HTERT-HM (cell line): ENCODE measurements around the genes MYOZ3, CCDC69 and SLC36A2.

DNA sequence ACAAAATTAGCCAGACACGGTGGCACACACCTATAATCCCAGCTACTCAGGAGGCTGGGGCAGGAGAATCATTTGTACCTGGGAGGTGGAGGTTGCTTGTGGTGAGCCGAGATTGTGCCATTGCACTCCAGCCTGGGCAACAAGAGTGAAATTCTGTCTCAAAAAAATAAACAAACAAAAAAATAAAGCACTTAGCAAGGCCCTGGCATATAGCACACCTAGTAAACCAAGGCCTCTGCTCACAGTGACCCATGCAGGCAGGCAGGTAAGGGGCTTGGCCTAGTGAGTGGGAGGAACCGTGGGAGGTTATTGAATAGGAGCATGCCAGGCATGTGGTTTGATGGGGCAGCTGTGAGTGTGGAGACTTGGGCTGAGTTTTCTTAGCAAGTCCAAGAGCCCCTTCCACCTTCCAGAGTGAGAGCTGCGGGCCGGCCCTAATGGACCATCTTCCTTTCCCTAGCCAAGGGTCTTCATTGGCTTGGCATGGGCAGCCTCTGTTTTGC, 4.6 kb upstream of the NDST1 start:
- RRBS, result no CpG with 5 or more reads among the region's 5 CpGs

- RRBS, result no CpG with 5 or more reads among the region's 9 CpGs
Observed at GRCh38 chr5:150534816-150535357, 27.0 kb downstream of the NDST1 start.

- RRBS, result under 1% methylated on average over 12 of the region's 61 CpGs
Observed at GRCh38 chr5:150624308-150624980, 16.0 kb upstream of the SYNPO start.

GRCh38 chr5:150660423-150661392, at the start of gene MYOZ3:
MYOZ3 (plus strand) TSS chr5:150661251.
- RRBS, result no CpG with 5 or more reads among the region's 12 CpGs

DNA sequence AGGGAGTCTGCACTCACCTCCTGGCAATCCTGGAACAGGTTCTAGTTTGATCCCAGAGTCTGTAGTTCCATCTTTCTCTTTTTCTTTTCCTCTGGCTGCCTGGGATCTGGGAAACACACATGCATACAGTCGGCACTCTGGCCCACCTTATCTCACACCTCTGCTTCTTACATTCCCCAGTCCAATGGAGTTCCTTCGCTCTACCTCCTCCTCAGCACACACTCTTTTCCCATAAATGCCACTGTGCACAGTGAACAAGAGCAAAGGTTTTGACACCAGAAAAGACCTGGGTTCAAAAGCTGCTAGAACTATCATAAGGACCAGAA, 7.7 kb downstream of the RBM22 start:
- RRBS, result no CpG with 5 or more reads among the region's 2 CpGs

GRCh38 chr5:150999995-151000412, 20.4 kb upstream of the GPX3 start:
- RRBS, result no CpG with 5 or more reads among the region's 5 CpGs

DNA sequence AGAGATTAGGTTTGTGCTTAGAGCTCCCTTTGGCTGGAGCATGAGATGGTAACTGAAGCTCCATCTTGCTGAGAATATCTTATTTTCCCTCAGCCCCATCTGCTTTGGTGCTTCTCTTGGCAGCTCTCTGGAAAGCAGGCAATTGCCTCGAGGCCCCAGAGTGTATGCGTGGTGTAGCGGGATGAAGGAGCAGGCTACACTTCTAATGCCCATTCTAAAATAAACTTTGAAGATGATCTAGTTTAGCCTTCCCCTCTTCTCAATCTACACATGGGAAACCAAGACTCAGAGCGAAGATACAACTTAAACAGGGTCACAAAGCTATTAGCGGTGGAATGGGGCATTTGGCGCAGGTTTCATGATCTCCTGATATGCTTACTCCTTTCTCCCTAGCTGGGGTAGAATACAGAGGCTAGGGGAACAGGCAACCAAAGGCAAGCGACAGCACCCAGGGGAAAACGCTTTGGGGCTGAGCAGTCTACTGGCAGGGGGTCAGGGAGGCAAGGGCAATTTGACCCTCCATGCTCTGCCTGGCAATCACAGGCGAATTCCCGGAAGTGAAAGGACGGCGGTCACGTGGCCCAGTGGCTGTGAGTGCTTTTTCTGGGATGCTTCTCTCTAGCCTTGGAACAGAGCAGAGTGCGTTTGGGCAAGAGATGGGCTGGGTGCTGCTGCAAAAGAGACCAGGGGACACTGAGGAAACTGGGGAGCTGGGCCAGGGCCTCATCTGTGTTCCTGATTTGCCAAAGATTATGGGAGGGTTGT, 5.5 kb downstream of the GPX3 start:
- RRBS, result no CpG with 5 or more reads among the region's 14 CpGs

GRCh38 chr5:151067840-151068706, 12.8 kb downstream of the TNIP1 start:
- RRBS, result no CpG with 5 or more reads among the region's 16 CpGs

DNA sequence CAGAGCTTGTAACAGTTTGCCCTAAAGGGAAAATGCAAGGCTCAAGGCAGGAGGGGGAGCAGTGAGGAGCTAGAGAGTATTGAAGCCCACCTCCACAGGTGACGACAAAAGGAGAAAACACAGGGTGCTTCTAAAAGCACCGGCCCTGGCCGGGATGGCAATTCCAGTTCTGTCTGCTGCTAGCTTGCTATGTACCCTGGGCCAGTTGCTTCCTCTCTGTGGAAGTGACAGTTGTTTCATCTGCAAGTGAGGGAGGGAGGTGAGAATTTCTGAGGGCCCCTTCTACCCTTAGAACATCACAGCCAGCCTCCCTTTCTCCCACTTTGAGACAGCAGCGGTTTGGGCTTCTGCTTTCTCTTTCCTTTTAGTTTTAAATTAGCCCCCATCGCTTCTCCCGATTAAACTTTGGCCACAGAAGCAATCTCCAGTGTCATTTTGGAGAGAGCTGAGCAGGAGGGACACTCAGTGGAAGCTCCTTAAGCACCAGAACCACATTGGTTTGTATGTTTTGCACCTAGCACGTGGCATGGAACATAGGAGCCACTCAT, 17.3 kb upstream of the TNIP1 start:
- RRBS, result no CpG with 5 or more reads among the region's 7 CpGs

- RRBS, result 92% methylated on average over 3 of the region's 6 CpGs
Observed at GRCh38 chr5:151118858-151119390, 38.1 kb upstream of the TNIP1 start.

GRCh38 chr5:151223588-151224385, at the start of gene CCDC69:
CCDC69 (minus strand) TSS chr5:151224092.
- RRBS, result 2% methylated on average over 27 of the region's 56 CpGs

DNA sequence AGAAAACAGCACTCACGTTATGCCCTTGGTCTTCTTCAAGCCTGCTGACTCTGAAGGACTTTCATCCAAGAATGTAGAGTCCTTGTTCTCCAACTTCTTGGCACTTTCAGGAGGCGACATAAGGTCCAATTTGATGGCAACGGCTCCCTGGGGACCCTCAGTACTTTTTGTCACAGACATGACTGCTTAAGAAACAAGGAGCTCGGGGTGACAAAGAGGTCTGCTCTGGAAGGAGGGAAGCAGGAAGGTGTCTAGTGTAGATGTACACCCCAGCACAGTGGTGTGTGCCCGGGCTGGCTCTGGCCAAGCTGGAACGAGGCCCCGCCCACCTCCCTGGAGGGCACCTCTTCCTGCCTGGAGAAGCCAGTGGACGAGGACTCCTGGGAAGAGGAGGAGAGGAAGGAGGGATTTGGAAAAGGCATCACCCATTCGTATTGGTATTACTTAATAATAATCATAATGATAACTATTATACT, at the start of gene SLC36A2:
SLC36A2 (minus strand) TSS at position 279 of the 476 bp plus-strand sequence.
- RRBS, result no CpG with 5 or more reads among the region's 9 CpGs

DNA sequence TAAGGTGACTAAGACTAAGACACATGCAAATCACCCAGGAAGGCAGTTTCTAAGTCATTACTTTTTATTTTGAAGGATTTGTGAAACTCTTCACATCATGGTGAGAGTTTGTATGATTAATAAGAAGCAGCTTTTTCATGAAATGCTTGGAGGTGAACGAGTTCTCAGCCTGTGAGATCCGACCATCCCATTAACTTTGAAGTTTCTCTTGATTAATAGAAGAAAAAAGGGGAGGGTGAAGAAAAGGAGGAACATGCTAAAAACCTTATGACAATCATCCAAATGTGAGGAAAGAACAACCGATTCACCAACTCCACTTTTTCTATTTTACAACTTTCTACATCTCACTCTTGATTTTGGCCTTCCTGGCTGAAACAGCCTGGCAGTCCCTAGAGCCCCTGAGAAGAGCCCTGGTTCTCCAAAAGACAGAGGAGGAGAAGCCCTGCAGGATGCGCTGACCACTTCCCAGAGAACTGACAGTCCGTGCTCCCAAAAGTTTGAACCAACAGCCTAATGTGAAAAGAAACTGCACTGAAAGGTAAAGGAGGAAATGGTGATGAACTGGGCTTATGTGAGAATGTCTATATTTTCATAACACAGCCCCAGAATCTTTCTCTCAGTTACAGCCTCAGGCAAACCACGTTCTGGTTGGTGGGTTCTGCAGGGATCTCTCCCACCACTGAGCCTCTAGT, 24.2 kb downstream of the SPARC start:
- RRBS, result no CpG with 5 or more reads among the region's 6 CpGs

DNA sequence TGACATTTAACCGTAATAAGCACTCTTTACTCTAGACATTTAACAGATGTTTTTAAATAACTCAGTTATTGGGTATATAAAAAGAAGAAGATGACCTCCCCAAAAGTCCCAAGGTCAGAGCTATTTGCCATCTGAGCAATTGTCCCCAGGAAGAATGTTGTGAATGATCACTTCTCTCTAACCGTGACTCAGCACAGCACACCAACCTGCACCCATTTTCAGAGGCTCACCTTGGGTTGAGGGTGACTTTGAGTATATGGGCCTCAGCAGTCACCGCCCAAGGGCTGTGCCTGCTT, 133.6 kb downstream of the GRIA1 start:
- RRBS, result no CpG with 5 or more reads among the region's 3 CpGs

DNA sequence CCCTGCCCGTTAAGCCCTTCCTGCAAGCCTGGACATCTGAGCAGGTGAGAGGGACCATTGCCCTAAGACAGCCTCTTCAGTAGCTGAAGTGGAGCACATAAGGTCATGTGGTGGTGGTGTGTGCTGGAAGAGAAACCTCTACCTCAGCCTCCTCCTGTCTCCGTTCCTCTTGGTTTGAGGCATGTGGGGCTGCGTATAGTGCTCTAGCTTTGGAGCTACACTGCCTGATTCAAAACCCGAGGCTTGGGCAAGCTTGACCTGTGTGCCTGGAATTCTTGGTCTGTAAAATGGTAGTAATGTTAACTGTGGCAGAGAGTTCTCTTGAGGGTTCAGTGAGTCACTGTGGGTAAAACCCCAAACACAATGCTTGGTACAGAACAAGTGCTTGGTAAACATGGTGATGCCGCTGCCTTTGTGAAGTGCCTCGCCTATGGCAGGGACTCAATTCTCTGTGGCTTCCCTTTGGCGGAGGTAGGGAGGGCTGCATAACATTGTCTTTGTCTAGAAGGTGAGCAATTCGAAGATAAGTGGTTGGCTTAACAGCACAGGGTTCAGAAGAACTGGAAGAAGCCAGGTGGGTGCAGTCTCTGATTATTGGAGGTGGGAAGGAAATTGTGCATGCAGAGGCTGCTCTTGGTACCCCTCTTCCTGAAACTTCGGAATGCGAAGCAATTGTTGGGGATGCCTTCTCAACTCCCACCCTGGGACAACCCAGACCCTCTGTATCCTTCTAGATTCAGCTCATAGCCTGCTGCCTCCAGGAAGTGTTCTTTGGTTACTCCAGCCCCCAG, 7.6 kb downstream of the GALNT10 start:
- RRBS, result no CpG with 5 or more reads among the region's 10 CpGs

- RRBS, result no CpG with 5 or more reads among the region's 13 CpGs
Observed at GRCh38 chr5:154202526-154203407, 12.2 kb downstream of the GALNT10 start.

DNA sequence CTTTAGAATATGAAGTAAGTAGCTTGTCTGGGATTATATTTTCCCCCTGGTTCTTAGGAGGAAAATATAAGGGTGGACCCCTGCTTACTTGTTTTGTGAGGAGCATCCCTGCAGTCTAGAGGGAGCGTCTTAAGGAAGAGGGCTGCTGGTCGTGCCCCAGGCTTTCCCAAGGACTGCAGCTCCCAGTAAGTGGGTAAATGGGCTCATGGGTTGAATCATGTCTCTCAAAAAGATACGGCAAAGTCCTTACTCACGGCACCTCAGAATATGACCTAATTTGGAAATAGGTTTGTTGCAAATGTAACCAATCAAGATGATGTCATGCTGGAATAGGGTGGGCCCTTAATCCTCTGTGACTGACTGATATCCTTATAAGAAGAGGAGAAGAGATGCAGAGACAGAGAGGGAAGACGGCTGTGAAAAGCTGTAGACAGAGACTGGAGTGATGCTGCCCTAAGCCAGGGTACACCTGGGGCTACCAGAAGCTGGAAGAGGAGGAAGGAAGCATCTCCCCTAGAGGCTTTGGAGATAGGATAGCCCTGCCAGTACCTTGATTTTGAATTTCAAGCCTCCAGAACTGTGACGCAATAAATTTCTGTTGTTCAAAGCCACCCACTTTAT, 14.9 kb downstream of the GALNT10 start:
- RRBS, result no CpG with 5 or more reads among the region's 6 CpGs

GRCh38 chr5:154482444-154483577, 4.8 kb upstream of the HAND1 start:
- RRBS, result 14% methylated on average over 14 of the region's 54 CpGs

- RRBS, result under 1% methylated on average over 23 of the region's 82 CpGs
Observed at GRCh38 chr5:154756706-154757603, 1.8 kb downstream of the LARP1 start.

GRCh38 chr5:154779865-154780513, 24.8 kb downstream of the LARP1 start:
- RRBS, result no CpG with 5 or more reads among the region's 3 CpGs